SJSA1 (cell line): ENCODE measurements around a stretch of chr5.

- RAMPAGE, long total RNA, result no peak
Observed at GRCh38 chr5:81615958-81616327, 135.0 kb downstream of the SSBP2 start.

- RAMPAGE, long total RNA, result no peak
Observed at GRCh38 chr5:81696250-81696940, 54.5 kb downstream of the SSBP2 start.

- RAMPAGE, long total RNA, result no peak
Observed at GRCh38 chr5:81721554-81722438, 29.1 kb downstream of the SSBP2 start.

DNA sequence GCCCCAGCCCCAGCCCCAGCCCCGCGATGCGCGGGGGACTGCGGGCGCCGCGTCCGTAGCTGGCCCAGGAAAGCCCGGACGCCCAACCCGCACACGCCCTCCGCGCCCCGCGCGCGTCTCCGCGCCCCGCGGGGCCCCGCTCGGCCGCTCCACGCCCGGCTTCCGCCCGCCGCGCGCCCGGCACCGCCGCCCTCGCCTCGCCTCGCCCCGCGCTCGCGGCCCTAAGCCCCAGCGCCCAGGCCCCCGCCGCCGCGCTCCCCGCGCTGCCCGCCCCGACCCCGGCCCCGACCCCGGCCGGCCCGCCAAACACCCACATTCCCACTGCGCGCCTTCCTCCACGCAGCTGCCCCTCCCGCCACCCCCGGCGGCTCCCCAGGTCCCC, 655 bp downstream of the SSBP2 start:
- RAMPAGE, long total RNA, result no peak

DNA sequence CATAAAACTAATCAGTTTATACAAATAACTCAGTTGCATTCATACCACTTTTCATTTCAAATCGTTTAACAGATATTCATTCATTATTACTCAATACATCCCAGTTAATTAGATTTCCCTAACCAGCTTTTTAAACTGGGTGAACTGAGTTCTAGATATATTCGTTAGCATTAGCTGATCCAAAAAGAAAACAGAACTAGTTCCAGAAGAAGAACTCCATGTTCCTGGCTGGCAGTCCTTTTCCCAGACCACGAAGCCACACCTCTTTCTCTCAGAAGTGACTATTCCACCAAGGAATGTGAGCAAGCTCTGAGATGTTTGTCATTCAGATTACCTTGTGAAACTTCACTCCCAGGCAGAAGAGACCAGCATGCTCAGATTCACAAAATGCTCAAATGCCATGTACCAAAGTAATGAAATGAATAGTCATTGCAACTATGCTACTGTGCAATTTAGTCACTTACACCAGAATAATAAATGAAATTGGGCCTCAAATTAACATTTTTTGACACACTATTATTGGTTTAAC, 4.4 kb upstream of the SSBP2 start:
- RAMPAGE, long total RNA, result no peak

- RAMPAGE, long total RNA, result no peak
Observed at GRCh38 chr5:81970960-81971596, 745 bp upstream of the ATG10 start.

- RAMPAGE, long total RNA, result no peak
Observed at GRCh38 chr5:82083852-82084504, 112.2 kb downstream of the ATG10 start.

- RAMPAGE, long total RNA, result no peak
Observed at GRCh38 chr5:82594139-82594670, 316.1 kb upstream of the RPS23 start.

- RAMPAGE, long total RNA, result no peak
Observed at GRCh38 chr5:83368222-83368754, 103.3 kb upstream of the VCAN start.

- RAMPAGE, long total RNA, result no peak
Observed at GRCh38 chr5:83473371-83474268, 2.1 kb downstream of the VCAN start.

- RAMPAGE, long total RNA, result no peak
Observed at GRCh38 chr5:83553340-83553692, 81.8 kb downstream of the VCAN start.

GRCh38 chr5:87305170-87306124, 37.8 kb downstream of the RASA1 start:
- RAMPAGE, long total RNA, result no peak

DNA sequence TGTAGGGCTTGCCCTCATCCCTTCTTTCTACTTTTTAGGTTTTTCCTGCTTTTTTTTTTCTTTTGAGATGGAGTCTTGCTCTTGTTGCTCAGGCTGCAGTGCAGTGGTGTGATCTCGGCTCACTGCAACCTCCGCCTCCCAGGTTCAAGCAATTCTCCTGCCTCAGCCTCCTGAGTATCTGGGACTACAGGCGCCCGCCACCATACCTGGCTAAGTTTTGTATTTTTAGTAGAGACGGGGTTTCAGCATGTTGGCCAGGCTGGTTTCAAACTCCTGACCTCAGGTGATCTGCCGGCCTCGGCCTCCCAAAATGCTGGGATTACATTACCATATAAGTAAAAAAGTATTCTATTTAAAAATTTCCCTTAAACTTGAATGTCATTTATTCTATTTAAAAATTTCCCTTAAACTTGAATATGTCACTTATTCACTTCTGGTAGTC, 37.5 kb downstream of the CCNH start:
- RAMPAGE, long total RNA, result no peak

DNA sequence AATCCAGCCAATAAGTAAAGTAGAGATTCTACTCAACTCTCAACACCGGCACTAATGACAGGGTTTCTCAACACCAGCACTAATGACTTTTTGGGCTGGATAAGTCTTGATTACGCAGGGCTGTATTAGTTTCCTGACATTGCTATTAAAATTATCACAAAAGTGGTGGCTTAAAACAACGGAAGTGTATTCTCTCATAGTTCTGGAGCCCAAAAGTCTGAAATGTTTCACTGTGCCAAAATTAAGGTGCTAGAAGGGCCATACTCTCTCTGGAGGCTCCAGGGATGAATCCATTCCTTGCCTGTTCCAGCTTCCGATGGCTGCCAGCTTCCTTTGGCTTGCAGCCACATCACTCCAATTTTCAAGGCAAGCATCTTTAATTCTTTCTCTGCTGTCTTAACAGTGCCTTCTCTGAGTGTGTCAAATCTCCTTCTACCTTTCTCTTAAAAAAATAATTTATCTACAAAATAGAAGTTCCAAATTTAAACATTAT, 11.8 kb downstream of the CCNH start:
- RAMPAGE, long total RNA, result no peak

- RAMPAGE, long total RNA, result no peak
Observed at GRCh38 chr5:87770391-87771144, 357.8 kb upstream of the CCNH start.

DNA sequence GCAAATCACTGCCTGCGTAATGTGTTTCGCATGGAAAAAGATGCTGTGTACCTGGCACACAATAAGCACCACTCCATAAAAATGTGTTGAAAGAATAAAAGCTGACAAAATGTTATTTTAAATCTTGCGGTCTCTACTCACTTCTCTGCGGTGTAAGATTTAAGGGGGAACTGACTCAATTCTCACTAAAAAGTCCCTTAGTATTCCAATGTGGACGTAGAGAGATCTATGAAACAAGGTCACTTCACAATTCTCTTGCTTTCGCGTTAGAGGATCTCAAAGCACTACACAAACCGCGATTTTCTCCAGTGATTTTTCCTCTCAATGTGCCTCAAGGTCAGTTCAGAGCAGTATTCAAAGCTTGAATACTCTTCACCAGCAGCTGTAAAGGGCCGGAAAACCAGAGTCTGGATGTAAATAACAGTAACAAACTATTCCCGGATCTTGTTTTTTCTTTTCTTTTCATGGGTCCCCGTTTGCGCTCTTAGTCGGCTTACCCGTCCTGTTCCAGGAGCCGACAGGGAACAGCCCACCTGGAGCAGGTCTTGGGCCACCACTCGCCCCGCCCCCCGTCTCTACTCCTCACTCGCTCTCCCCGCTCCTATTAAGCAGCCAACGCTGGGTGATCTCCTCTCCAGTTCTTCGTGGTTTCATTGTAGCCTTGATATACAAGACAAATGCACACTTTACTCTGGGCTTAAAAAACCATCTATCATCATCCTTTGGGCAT, 128.2 kb downstream of the TMEM161B start:
- RAMPAGE, long total RNA, result no peak

- RAMPAGE, long total RNA, result no peak
Observed at GRCh38 chr5:88142618-88143131, 126.0 kb downstream of the TMEM161B start.

GRCh38 chr5:88145512-88146311, 122.9 kb downstream of the TMEM161B start:
- RAMPAGE, long total RNA, result no peak

DNA sequence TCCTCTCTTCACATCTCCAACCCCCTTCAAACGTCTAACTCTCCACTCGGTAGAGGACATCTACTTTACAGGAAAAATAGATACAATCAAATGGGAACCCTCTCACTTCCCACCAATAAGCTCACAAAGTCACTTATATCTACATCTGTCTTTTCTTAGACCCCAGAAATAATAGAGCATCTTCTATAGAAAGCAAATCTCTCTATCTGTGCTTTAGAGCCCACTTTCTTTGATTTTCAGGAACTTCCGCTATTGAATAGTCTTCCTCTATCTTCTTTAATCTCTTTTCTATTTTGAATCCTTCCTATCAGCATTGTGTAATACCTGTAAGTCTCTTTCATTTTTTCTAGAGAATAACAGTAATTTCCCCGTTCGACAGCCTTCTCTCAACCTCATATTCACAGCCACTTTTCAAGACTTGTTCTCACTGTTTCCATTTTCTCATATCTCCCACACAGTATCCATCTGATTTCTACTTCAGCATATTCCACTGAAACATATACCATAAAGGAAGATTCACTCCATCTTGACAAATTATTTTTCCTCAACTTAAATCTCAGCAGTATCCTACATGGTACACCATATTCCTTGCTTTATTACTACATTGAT, 26.8 kb downstream of the TMEM161B start:
- RAMPAGE, long total RNA, result no peak

DNA sequence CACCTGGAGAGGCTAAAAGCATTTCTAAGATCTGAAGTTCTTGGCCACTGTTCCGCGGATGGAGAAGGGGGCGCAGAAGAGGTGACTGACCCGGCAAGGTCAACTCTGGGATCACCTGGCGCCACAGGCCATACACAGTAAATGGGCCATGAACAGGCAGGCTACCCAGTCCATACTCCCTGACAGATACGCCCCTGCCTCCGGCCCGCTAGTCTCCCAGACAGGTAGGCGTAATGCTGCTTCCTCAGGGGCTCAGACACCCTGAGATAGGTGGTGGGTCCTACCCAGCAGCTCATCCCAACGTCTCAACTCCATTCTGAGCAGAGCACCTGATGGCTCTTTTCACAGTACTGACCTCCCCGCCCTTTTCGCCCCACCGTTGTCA, 342 bp downstream of the TMEM161B start:
- RAMPAGE, long total RNA, result no peak